Left colon (tissue), 1 donor: ENCODE results near the gene FAM217A.

DNA sequence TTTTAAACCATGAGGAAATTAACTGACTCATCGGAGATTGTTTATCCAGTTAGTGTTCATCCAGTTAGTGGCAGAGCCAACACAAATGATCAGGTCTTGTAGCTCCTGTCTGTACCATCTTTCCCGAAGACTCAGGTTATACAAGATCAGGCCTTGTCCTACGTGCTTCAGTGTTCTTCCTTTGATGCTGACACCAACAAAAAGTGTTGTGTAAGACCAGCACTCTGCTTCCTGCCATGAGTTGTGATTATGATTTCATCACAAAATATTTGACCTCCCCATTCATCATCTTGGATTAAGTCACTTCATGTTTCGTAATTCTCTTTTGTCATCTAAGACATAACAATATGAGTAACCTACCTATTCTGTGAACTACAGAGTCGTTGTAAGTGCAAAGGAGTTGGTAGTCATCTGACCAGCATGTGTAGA lies 135.5 kb upstream of the SLC22A23 start:
- PRO-cap, result no peak

DNA sequence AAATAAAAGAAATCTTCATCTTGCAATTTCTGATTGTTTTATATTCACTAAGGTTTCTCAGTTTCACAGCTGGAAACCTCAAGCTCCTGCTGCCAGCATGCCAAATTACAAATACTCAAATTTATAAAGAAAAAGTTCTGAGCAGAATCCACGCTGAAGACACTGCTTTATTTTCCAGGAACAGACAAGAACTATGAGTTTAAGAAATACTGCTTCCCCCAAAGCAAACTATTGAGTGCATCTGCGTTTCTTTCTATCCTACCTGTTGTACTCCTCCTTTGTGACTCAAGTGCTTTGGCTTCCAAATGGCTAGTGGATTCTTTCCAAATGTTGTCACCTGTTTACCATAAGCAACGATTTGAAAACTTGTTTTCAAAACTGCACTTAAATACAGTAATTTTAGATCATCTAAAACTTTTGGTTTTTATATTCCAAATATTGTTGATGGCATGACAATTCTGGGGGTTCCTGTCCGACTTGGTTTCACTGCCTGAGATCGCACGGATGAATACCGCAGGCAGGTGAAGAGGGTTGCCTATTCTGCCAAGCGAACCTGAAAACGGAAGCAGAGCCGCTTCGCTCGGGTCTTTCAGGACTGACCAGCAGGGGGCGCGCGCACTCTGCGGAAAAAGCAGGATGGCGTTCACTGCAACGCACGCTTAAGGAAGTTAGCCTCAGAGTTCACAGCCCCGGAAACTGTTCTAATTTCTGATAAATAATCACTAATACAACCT lies 9.4 kb downstream of the PXDC1 start:
- PRO-cap, result no peak

GRCh38 chr6:3745009-3745557 lies 6.4 kb downstream of the PXDC1 start:
- PRO-cap, result no peak

DNA sequence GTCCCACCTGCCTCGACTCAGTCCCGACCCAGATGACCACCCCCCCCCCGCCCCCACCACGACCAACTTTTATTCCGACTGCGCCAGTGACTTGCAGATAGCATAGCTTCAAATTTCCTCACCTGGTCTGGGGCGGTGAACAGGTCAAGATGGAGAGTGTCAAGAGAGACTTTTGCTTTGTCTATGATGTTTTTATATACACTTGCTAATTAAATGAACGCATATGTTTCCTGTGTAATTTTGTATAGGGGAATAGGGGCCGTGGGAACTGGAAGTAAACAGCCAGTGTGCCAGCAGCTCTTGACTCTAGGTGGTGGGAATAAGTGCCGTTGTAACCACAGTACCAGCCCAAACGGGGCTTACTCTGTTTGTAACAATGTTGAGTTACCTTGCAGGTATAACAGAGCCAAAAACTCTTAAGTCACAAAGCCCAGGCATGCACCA lies 1.3 kb upstream of the PXDC1 start:
- PRO-cap, result no peak

GRCh38 chr6:3805784-3806239 lies 43.4 kb upstream of the FAM50B start:
- PRO-cap, result no peak

DNA sequence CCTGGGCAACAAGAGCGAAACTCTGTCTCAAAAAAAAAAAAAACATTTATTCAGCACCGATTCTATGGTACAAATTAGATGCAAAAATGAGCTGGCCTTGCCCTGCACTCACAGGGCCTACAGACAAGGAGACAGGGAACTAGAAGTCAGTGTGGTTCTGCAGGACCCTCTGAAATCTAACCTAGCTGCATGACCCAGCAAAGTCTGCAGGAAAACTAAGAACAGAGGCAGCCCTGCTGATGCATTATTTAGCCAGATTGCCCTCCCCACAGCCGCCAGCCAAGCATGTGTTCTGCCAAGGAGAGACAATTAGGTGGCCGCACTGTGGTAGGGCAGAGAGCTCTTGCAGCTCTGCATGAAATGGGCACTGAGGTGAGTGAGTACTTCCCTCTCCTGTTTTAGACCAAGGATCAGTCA lies 24.0 kb upstream of the FAM50B start:
- PRO-cap, result no peak

- PRO-cap, result no peak
These were observed 782 bp upstream of the FAM50B start for GRCh38 chr6:3848417-3848764.

DNA sequence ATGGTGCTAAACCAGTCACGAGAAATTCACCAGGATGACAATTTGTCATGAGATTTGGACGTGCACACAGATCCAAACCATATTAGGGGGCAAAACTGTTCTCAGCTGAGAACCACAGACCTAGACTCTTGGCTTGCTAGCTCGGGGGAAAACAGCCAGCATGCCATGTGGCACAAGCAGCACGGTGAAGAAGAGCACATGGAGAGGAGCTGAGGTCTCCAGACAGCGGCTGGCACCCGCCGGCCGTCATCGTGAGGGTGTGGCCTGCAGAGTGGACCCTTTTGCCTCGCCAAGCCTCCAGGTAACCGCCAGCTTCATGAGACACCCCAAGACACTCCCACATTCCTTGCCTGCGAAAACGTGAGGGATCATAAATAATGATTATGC lies 23.1 kb downstream of the FAM50B start:
- PRO-cap, result no peak

- PRO-cap, result no peak
These were observed 62.8 kb downstream of the FAM50B start for GRCh38 chr6:3911768-3912636.

DNA sequence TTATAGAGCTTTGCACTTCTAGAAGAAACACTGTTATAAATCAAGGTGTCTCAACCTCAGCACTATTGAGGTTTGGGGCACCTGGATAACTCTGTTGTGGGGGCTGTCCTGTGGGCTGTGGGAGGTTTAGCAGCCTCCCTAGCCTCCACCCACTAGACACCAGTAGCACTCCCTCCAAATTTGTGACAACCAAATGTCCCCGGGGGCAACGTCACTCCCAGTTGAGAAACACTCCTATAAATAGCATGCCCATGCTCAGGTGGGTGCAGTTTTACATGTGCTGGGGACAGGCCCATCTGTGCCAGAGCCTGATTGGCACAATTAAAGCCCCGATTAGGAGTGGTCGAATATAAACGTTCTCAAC lies 78.9 kb downstream of the FAM50B start:
- PRO-cap, result no peak

DNA sequence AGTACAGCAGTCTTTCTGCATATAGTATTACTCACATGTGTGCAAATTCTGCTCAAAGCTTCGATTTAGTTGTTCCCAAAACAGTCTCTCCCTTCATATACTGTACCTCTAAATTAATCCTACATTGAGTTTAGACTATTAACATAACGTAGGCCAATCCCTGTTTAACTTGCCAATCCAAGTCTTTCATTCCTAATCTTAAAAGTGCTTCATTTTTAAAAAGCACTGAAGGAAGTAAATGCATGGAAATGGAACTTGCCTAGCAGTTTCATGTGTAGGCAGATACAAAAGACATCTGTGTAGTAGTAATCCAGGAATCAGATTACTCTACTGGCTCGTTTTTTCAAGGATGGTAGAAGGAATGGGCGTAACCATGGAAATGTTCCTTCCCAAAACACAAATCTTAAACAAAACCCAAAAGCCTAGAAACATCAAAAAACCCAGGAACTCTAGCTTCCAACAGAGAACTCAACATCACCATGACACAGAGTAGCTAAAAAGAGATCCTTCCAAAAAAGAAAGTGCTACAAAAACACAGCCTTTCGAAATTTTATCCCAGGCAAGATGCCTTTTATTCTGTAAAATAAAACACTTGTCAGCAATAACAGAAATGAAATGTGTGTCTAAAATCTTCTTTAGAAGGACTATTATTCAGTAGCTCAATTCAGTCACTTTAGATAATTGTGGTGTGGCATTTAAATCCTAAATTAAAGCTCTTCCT lies 24.0 kb upstream of the PRPF4B start:
- PRO-cap, result no peak

DNA sequence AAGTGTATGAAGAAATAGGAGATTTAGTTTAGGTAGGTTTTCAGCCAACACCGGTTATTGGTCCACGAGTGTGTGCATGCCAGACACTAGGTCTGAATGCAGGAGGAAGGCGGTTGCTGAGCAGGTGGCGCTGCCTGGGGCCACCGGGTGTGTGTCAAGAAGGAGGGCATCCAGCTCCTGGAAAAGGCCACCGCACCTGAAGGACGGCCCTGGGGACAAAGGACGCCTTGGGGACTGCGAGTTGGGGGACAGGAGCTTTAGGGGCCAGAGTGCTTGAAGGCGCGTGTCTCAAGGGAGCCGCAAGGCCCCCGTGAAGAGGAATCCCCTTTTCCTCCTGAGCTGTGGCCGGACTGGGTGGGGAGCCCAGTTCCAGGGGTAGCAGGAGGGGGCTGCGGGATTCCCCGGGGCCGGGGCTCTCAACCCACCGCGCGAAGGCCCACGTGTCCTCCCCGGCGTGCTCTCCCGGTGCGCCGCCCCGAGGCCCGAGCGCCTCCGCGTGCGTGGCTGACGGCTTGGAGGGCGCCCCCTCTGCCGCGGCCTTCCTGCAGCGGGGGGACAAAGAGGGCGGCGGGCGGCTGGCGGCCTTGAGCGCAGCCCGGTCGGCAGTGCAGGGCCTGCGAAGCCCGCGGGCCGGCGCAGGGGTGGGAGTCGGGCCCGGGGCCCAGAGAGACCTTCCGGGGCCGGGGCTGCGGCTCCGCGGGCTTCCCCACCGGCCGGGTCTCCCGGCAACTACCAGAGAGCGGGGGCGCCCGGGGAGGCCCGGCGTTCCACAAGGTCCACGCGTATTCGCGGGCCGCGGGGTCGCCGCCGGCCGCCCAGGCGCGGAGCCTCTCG lies at the start of gene FAM217A:
Gene FAM217A, minus strand, starts transcription at position 711 of the 834 bp plus-strand sequence.
- PRO-cap, result no peak

DNA sequence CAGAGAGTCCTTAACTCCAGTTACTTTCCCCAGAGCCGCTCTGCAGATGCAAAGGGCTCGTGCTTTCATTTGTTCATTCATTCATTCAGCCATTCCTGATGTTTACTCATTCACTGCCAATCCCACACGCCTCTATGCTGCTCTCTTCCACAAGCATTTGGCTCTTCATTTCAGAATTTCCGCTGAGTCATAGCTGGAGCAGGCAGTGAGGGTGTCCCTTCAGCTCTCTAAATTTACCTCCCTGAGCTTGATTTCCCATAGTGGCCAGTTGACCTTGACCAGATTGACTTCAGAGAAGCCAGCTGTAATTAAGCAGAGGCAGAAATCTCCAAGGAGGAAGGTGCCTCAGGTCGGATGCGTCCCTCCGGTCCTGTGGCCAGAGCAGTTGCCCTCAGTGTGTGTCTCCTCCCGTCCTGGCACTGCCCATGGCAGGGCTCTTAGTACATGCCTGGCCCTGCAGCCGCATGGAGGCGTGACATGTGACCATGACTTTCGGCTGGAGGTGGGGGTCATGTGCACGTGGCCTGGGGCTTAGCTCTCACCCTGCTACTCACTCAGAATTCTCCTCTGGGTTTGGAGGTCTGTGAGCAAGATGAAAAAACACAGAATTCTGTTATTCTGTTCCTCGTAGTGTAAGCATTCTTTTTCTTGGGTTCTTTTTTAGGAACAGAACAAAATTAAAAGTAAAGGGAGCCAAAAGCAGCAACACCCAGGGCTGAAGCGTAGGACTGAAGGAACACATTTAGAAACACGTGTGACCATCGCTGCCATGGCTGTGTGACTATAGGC lies 267.3 kb upstream of the ECI2 start:
- PRO-cap, result no peak

DNA sequence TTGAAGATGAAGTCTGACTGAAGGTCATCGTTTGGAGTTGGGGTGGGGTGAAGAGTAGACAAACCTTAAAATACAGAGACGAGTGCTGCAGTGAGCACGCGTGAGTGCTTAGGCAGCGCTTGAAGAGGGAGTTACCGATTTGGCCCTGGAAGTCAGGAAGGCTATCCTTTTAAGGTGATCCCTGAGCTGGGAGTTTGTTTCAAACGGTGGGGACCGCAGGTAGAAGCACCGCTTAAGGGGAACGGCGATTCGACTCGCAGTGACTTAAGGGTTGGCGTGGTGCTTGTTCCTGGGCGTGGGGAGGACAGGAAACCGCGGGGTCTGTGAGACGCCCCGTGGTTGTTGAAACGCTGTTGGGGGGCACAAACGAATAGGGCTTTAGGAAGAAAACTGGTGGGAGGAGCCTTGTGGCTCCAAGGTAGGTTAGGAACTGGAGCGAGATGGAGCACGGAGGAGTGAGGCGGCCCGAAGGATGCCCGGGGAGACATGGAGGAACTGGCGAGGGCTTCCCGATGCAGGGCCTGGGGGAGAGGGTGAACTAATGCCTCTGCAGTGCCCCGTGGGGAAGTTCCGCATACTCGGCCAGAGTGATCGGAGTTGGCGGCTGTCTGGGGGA lies 1.4 kb upstream of the CDYL start:
- PRO-cap, result unidirectional peak, plus-strand start at position 197 of the sequence

DNA sequence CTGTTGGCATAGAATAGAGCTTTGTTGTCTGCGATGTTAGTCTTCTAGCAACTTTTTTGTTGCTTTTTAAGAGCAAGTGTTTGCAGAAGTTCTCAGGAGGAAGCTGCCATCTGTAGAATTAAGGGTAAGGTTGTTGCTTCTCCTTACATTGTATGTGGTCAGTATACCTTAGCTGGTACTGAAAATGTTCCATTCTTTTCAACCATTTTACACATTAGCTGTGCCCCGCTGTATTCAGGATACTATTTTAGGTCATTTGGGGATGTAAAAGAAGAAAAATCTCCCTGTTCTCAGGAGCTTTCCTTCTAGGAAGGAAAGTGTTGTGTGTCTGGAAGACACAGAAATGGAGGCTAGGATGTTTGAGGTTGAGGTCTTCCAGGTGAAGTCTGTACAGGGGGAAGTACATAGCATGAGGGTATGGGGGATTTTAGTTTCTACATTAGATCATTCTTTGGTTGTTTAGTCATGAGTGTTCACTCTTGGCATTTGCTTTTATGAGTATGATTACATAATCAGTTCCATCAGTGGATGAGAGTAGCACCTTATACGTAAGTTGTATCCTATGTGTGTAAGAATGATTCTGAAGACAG lies 1.7 kb downstream of the CDYL start:
- PRO-cap, result no peak

DNA sequence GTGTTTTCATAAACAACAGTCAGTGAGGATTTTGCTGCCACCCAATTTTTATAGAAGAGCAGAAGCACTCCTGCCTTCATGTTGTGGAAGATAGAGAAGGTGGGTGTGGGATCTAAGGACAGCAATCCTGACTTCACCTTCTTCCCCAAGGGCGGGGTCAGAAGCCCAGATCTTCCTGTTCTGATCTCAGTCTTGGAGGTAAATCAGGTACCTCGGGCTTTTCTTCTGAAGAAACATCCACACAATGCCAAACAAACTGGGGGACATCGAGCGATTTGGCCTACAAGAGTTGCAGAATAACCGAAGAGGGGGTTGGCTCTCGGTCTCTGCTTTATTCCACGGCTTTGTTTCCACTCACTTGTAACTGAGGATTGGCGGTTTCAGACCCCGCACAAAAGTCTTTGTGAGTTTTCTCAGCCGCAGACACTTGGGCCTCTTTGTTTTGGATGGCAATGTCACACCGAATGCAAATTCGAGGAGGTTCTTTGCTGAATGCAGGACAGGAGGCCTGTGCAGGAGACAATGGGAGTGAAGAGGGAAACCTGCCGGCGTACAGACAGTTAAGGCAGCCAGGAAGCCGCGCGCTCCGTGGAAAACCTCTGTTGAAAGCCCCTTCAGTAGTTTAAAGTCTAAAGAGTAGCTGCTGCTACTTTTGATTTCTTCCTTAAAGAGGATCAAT lies 21.8 kb upstream of the RPP40 start:
- PRO-cap, result no peak

DNA sequence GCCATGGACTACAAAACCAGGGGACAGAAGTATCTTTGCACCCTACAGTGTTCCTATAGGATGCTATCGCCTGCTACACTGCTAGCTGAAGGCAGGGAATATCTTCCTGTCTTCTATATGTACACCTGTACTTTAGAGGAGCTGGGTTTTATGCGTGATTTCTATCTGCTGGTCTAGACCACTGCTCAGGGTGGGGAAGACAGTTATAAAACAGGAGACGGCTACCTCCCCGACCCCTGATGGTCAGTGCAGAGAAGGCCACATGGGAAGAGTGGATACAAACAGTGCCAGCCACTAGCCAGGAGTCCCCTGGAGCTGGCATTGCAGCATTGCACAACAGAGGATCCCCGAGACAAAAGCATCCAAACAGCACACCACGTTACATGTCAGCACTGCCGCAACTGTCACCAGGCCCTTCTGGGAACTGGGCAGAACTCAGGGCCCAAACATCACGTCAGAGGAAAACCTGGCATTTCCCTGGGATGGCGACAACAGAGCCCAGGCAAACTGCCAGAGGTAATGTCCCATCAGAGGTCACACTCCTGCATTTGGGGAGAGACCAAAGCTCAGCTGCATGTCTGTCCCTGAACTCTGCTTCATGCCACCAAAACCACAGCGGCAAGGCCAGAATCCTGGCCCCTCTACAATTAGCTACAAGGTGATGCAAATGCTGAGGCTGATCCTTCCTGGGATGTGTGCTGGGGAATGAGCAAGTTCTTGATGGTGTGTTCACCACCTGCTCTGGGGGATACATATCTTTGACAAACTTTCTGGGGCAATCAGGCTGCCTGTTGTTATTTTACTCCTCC lies 36.3 kb downstream of the PPP1R3G start:
- PRO-cap, result no peak

- PRO-cap, result no peak
These were observed 33.0 kb downstream of the FARS2 start for GRCh38 chr6:5294250-5294835.

- PRO-cap, result no peak
These were observed 236.9 kb downstream of the FARS2 start for GRCh38 chr6:5498110-5498632.

GRCh38 chr6:5629571-5630453 lies 368.5 kb downstream of the FARS2 start:
- PRO-cap, result no peak